Frontal cortex (tissue), 2 donors: ENCODE measurements around the gene KRTAP10-2.

GRCh38 chr21:44307295-44308134 lies 7.7 kb downstream of the PFKL start:
- RAMPAGE, long total RNA: no peak

DNA sequence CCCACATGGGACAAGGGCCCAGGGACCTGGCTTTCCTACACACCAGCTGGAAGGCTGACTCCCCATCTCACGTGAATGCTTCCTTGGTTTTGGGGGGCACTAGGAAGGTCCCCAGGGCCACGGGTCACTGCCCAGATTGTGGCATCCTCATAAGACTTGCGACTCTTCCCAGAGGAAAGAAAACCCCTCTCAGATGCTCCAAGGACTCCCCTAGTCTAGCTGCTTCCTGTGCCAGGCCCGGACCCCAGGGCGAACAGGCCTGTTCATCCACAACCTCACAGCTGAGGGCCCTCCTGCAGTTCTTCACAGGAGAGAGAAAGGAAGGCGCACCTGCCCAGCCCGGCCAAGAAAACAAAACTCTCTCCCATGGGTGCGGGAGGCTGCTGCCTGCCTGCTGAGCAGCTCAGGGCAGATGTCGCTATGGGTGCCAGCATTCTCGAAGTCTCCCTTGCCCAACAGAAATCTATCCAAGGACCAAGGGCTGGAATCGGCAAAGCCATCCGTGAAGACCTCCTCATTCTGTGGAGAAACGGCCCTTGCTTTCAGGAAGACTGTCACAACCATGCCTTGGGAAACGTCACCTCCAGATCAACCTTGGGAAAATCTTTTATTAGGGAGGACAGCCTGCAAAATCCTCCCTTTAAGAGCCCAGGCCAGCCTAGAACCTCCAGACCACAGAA lies 9.7 kb downstream of the CFAP410 start:
- RAMPAGE, long total RNA: no peak

GRCh38 chr21:44428589-44429163 lies 26.6 kb upstream of the LRRC3 start:
- RAMPAGE, long total RNA: no peak

GRCh38 chr21:44478161-44478839 lies 23.0 kb downstream of the LRRC3 start:
- RAMPAGE, long total RNA: no peak

DNA sequence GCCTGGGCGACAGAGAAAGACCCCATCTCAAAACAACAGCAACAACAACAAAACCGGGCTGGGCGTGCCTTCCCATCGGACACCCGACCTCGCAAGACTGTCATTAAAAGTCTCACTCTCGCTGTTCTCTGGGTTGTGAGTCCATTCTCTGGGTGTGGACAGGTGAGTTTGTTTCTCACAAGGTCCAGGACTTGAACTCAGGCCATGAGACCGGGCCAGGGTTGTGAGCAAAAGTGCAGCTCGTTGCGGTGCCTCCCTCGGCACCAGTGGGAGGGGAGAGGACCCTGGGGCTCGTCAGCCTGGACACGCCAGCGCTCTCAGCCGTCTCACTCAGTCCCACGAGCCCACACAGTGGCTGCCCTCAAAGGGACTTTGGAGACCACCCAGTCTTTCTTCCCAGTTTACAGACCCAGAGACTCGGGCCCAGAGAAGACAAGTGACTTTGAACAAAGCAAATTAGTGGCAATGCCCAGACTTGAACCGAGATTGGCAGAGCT lies 28.0 kb downstream of the LRRC3 start:
- RAMPAGE, long total RNA: no peak

GRCh38 chr21:44484489-44484823 lies 29.1 kb downstream of the LRRC3 start:
- RAMPAGE, long total RNA: no peak

GRCh38 chr21:44547402-44548029 lies 3.8 kb downstream of the KRTAP10-2 start:
- RAMPAGE, long total RNA: no peak

GRCh38 chr21:44551350-44551683 lies at the start of gene KRTAP10-2:
KRTAP10-2 (minus strand) TSS chr21:44551505.
- RAMPAGE, long total RNA: no peak

GRCh38 chr21:44592553-44592975 lies 259 bp upstream of the KRTAP10-6 start:
- RAMPAGE, long total RNA: no peak

- RAMPAGE, long total RNA: no peak
Observed at GRCh38 chr21:44854832-44855511, 18.5 kb downstream of the PTTG1IP start.

DNA sequence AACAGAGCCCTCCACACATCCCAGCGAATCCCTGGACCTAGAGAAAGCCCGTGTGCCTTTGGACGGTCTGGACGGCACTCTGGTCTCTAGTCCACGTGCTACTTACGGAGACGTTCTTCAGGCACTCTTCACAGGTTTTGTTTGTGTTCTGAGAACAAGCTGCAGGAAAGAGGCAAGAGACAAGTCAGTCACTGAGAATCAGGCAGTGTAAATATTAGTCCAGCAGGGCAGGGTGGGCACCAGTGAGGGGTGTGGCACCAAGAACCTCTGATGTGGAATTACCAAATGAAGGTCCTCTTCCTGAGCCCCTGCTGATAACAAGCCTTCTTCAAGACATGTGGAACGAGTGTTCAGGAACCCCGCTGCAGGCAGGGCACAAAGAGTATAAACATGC lies 8.2 kb downstream of the PTTG1IP start:
- RAMPAGE, long total RNA: no peak

- RAMPAGE, long total RNA: no peak
Observed at GRCh38 chr21:44871479-44871867, 2.0 kb downstream of the PTTG1IP start.

- RAMPAGE, long total RNA: no peak
Observed at GRCh38 chr21:44878504-44879085, 5.1 kb upstream of the PTTG1IP start.

DNA sequence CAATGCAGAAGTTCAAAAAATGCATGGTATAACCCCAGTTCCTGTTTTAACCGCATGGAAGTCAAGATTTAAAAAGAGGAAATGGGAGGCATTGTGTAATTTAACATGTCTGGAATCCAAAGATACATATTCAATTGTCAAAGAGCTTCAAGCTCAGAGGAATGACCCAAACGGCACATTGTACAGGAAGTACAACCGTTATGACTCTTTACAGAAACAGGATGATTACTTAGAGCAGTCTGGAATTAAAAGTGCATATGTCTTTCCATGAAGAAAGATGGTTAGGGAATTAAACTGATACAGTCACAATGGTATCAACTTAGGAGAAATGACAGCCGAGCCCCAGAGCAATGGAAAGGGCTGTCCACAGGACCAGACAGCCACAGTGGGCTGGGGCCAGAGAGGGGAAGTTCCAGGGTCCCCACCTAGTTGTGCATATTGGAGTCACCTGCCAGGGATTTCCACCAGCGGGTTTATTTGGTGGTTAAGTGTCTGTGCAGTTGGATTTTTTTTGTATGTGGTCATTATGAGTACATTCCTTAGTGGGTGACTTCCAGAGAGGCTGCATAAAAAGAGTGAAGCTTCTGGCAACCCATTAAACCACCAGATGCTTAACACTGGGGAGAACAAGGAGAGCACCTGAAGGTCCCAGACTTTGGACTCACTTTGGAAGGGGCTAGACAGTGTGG lies 7.6 kb upstream of the PTTG1IP start:
- RAMPAGE, long total RNA: no peak

DNA sequence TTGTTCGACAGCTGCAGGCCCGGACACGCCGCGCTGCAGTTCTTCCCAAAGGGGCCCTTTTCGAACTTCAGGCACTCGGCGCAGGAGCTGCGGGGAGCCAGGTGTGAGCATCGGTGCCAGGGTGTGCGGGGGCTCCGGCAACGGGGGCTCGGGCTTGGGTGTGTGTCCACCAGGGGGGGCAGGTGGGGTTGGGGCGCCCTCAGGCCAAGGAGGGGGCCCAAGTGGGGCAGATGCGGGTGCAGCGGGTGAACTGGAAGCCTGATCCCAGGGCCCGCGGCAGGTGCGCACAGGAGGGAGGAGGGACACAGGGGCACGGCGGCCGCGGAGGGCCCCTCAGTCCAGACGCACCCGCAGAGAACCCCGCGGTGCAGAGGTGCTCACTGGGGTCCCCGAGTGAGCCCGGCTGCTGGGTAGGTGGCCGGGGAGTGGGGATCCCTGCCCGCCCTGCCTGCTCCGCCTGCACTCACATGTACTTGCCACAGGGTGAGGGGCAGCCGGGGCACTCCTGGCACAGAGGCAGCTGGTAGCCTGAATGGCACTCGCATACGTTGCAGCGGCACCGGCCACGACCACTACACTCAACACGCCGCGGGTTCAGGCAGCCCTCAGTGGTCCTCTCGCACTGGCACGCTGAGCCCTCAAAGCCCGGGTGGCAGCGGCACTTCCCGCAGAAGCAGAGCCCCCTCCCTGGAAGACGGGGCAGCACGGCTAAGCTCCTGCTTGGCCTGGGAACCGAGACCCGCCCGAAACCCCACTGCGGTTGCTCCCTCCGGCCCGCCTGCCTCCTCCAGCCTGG lies 15.5 kb upstream of the PTTG1IP start:
- RAMPAGE, long total RNA: no peak

- RAMPAGE, long total RNA: no peak
Observed at GRCh38 chr21:44894042-44894497, 20.6 kb upstream of the PTTG1IP start.

- RAMPAGE, long total RNA: no peak
Observed at GRCh38 chr21:44930369-44930876, 9.4 kb upstream of the SLX9 start.

DNA sequence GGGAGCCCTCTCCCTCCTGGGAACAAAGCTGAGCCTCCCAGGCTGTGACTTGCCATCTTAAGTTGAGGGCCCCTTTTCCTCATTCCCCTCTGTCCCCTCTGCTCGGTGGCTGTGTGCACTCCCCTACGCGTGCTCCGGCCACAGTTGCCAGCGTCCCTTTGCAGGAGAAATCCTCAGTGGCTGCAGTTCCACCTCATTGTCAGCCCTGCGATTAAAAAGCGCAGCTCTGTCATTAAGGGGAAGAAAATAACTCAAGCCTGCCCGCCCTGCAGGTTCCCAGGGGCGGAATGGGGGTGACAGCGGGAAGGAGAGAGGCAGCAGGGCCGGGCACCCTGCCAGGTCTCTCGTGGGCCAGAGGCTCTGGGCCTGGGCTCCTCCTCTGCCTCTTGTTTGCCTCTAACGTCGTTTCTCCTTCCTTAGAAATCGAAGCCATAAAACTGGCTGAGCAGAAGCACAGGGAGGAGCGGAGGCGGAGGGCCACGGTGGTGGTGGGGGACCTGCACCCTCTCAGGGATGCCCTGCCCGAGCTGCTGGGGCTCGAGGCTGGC lies 26.9 kb downstream of the SLX9 start:
- RAMPAGE, long total RNA: no peak

DNA sequence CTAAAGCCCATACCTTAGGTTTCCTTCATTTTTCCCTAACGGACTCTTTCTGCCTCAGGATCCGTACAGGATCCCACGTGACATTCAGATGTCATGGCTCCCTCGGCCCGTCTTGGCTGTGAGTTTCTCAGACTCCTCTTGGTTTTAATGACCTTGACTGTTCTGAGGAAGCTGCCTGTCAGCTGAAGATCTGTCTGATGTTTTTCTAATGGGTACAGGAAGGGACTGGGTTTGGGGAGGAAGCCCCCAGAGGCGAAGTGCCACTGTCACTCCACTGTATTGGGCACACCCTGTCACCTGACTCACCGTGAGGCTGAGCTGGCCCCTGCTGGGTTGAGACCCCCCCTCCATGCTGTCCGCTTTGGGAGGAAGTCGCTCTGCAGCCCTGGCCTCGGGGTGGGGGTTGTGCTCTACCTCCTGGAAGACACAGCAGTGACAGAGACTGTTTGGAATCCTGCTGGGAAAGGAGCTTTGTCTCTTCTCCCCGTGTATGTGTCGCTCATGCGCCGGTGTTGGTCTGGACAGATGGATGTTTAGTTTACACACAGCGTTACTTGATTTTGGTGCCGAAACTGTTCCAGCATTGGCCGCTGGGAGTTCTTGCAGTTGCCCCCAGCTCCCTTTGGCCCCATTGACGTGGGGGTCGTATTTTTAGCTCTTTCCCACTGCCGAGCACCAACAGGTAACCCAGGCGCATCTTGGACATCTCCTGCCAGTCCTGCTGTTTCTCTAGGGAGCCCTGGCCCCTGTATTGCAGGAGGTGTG lies 30.1 kb downstream of the SLX9 start:
- RAMPAGE, long total RNA: no peak

- RAMPAGE, long total RNA: no peak
Observed at GRCh38 chr21:44994551-44995168, 54.8 kb downstream of the SLX9 start.